ENCODE measurements around a stretch of chr17.

DNA sequence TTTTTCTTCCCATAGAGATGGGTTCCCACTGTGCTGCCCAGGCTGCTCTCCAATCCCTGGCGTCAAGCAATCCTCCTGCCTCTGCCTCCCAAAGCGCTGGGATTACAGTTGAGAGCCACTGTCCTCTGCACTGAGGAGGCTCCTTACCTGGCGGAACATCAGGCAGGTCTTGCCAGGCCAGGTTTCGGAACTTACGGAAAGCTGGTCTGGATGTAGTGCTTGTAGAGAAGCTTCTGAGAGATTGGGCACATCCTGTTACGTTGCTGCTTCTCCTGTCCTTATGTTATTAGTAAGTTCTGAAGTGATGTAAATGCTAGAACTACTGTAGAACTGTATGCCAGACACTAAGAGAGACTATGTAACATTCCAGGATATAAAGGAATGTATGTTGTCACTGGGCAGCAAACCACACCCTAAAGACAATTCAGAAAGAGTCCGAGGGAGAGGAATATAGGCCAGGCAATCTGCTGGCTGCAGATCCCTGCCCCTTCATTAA lies 21.1 kb downstream of the ETV4 start:
- RRBS, result no CpG with 5 or more reads among the region's 7 CpGs

GRCh38 chr17:43529834-43531356 lies 15.7 kb downstream of the ETV4 start:
- RRBS, result 3% methylated on average over 9 of the region's 35 CpGs

GRCh38 chr17:43556402-43556818 lies 10.3 kb upstream of the ETV4 start:
- RRBS, result no CpG with 5 or more reads among the region's 5 CpGs

- RRBS, result no CpG with 5 or more reads among the region's 12 CpGs
Observed at GRCh38 chr17:43574249-43574616, 28.1 kb upstream of the ETV4 start.

- RRBS, result no CpG with 5 or more reads among the region's 18 CpGs
Observed at GRCh38 chr17:43661153-43661656, 517 bp downstream of the MEOX1 start.

DNA sequence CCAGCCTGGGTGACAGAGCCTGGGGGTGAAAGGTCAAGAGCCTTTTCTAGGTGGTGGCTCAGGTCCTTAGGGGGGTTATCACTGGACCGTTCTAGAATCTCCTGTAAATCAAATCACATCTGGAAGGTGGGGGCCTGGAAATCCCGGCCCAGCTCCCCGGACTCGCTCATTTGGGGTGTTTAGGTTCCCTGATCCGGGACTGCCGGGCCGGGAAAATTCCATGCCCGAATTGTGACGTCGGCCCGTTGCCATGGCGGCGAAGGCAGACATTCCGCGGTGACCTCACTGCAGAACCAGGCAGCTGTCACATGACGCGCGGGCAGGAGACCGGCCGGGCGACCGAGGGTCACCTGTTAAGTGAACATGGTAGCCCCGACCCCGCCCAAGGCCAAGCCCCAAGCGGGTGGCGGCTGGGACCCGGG lies 643 bp downstream of the DUSP3 start:
- RRBS, result 1% methylated on average over 10 of the region's 27 CpGs

- RRBS, result no CpG with 5 or more reads among the region's 9 CpGs
Observed at GRCh38 chr17:43823982-43824691, 8.8 kb downstream of the MPP3 start.

GRCh38 chr17:43872206-43872738 lies 25.3 kb downstream of the CD300LG start:
- RRBS, result no CpG with 5 or more reads among the region's 9 CpGs

DNA sequence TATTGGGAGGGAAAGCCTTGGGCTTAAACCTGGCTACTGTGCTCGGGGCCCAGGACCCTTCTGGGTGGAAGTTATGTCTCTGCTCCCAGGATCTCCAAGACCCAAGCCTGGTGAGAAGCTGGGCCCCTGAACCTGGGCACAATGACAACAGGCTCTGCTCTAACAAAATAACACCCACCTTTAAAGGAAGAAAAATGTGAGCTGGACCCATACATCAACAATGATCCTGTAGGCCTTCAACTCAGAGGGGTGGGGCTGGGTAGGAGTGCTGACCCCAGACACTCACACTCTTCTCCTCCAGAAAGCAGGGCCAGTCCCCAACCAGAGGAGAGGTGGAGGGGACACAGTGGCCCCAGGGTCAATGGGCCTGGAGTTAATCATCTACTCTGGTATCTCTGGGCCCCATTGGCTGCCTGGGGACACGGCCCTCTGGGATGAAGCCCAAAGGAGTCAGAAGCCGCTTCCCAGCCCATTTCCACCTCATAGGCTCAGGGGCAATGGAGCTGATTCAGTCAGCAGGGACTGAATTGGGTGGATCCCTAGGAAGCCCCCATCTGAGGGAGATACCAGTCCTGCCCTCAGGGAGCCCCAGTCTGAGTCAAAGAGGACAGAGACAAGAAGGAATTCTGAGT lies 3.1 kb upstream of the NAGS start:
- RRBS, result no CpG with 5 or more reads among the region's 3 CpGs

- RRBS, result no CpG with 5 or more reads among the region's 3 CpGs
Observed at GRCh38 chr17:44034265-44034518, 19.4 kb upstream of the TMEM101 start.

GRCh38 chr17:44137773-44138710 lies 3.7 kb upstream of the HROB start:
- RRBS, result no CpG with 5 or more reads among the region's 21 CpGs

DNA sequence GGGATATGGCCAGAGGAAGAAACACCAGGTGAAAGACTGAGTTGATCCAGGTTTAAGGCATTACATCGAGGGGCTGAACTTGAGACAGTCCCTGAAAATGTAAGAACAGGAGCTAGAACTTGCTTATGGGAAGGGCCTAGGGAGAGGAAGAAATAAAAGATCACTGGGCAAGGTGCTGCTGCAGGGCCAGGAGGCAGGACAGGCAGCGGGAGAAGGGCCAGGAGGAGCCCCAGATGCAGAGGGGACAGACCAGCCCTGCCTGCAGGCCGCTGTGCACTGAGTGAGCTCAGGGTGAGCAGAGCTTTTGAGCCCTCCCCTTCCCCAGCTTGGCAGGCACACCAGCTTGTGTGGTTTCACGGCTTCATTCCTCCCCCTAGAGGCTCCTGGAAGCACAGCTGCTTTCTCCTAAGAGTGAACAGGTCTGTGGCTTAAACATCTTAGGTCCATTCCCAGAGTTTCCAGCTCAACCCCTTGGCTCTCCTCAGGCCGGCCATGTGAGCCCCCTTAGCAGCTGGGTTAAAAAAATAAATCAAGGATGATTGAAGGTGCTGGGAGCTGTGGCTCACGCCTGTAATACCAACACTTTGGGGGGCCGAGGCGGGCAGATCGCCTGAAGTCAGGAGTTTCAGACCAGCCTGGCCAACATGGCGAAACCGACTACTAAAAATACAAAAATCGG lies 2.1 kb upstream of the ASB16 start:
- RRBS, result no CpG with 5 or more reads among the region's 12 CpGs

- RRBS, result no CpG with 5 or more reads among the region's 5 CpGs
Observed at GRCh38 chr17:44204327-44204932, 4.7 kb upstream of the ATXN7L3 start.

GRCh38 chr17:44213791-44213980 lies 5.8 kb downstream of the UBTF start:
- RRBS, result no CpG with 5 or more reads among the region's 1 CpG

GRCh38 chr17:44220548-44221176 lies 1.2 kb upstream of the UBTF start:
- RRBS, result under 1% methylated on average over 24 of the region's 75 CpGs

GRCh38 chr17:44221177-44222021 lies 1.9 kb upstream of the UBTF start:
- RRBS, result 3% methylated on average over 29 of the region's 63 CpGs

GRCh38 chr17:44223479-44224113 lies 4.1 kb upstream of the UBTF start:
- RRBS, result no CpG with 5 or more reads among the region's 8 CpGs

- RRBS, result no CpG with 5 or more reads among the region's 20 CpGs
Observed at GRCh38 chr17:44250846-44251383, 17.0 kb downstream of the SLC4A1 start.

- RRBS, result no CpG with 5 or more reads among the region's 10 CpGs
Observed at GRCh38 chr17:44348598-44349168, 3.6 kb downstream of the GRN start.

GRCh38 chr17:44362928-44363558 lies 610 bp downstream of the FAM171A2 start:
- RRBS, result no CpG with 5 or more reads among the region's 39 CpGs